Ovary (tissue), 7 donors: ENCODE measurements around a stretch of chr3.

DNA sequence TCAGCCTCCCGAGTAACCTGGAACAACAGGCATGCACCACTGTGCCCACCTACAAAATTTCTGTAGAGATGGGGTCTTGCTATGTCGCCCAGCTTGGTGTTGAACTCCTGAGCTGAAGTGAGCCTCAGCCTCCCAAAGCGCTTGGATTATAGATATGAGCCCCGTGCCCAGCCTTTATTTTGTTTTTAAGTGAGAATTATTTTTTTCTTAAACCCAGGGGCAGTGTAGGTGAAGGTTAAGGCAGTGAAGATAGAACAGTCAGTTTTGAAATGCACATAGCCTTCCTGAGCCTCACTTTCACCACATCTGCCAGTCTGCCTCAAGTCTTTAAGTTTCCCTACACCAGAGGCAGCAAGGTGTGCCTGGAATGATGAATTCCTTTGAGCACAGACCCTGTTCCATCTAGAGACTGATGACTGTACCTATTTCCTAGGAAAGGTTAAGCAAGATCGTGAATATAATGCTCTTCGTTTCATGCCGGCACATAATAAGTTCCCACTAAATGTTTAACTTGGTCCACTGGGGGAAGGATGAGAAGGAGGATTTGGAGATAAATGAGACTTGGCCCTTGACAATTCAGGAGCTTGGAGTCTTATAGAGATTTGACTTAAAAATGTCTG lies 141.8 kb downstream of the LPP start:
- PRO-cap, 7 experiments: no peak in any of the 7 experiments
- RAMPAGE, long total RNA, 2 experiments: no peak in any of the 2 experiments

- PRO-cap, 7 experiments: no peak in any of the 7 experiments
- RAMPAGE, long total RNA, 2 experiments: no peak in any of the 2 experiments
Measured at GRCh38 chr3:188296646-188297512, 142.9 kb downstream of the LPP start.

DNA sequence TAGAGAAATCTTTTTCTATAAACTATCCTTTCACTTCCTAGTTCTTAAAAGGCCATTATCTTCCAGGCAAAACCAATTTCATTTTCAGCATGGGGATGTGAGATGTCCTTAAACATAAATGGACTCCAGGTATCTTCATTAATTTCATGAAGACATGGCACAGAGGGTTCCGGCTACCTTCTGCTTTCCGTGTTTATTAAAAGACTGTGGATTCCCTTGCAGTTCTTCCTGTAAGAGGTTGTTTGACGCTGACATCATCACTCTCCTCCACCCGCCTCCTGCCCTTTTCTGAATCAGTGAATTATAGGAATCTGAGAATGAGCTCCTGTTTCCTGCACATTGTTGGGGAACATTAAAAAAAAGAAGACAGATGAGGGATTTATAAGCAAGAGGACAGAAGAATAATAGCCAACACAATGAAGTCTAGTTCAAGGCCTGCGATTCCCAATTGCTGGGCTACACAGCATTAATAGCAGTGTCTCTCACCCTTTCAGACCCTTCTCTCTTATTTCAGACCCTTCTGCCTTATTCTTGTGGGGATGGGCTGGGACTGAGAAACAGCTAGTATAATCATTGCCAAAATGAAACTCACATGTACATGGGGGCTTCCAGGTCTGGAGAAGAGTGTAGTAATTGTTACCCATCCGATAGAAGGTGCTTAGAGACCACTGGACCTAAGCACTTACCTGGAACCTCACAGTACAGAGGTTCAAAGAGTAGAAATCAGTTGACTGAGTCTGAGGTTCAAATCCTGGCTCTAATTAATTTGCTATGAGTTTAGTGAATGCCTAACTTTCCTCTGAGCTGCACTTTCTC lies 191.4 kb downstream of the LPP start:
- PRO-cap, 7 experiments: no peak in any of the 7 experiments
- RAMPAGE, long total RNA, 2 experiments: no peak in any of the 2 experiments

DNA sequence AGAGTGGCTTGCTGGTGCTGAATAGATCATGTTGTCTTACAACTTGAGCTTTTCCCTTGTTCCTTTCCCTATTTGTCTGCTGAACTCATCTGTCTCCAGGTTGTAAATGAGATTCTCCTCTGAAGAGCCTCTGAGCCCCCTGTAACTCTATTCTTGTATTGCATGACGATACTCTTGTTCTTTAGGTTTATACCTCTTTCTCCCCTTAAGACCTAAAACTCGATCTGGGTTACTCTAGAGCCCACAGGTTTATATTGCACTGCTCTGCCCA lies 205.7 kb downstream of the LPP start:
- PRO-cap, 7 experiments: no peak in any of the 7 experiments
- RAMPAGE, long total RNA, 2 experiments: no peak in any of the 2 experiments

GRCh38 chr3:188401511-188402020 lies 247.6 kb downstream of the LPP start:
- PRO-cap, 7 experiments: no peak in any of the 7 experiments
- RAMPAGE, long total RNA, 2 experiments: no peak in any of the 2 experiments

- PRO-cap, 7 experiments: no peak in any of the 7 experiments
- RAMPAGE, long total RNA, 2 experiments: no peak in any of the 2 experiments
Measured at GRCh38 chr3:188467036-188467875, 313.3 kb downstream of the LPP start.

GRCh38 chr3:188682226-188682733 lies 489.5 kb upstream of the TPRG1 start:
- PRO-cap, 7 experiments: no peak in any of the 7 experiments
- RAMPAGE, long total RNA, 2 experiments: no peak in any of the 2 experiments

DNA sequence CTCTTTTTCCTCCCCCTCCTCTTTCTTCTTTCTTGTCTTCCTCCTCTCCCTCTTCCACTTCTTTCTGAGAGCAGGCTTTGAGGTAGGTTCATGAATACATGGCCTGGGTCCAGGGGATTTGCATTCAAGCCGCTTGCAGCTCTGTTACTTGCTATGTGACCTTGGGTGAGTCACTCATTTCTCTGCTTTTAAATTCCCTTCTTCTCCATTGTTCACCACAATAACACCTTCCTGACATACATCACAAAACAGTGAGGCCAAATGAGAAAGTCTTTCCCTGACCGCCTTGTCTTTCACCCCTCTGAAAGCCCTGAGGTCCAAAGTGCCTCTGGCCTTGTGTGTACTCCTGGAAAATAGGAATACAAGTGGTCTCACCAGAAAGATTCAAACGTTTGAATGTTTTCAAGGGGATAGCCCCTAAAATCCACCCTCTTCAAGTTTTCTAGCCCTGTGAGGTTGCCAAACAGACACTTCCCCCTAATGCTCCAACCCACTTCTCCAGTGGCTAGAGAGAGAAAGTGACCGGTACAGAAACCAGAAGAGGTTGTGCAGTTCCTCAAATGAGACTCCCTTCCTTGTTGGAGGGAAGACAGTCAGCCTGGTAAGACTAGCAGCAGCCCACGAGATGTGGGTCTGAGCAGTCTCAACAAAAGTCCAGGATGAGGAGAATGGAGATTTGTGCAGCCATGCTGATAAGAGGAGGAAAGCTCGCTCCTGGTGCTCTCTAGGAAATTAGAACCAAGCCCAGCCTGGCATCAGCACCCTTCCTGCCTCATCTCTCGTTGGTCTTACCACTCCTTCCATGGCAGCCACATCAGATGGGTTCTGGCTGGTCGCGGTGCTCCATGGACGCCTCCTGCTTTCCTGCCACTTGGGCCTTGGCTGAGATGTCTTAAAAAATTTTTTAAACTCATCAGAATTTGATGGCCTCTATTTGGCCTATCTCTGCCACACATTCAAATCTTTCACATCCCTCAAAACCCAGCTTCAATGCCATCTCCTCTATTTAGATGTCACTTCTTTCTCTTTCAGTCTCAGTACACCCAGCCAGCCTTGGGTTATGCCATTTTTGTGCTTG lies 222.8 kb upstream of the TPRG1 start:
- PRO-cap, 7 experiments: peak in 6 of 7 experiments; most common plus-strand start position 57 of the sequence (in 1); most common minus-strand start position 66 of the sequence (in 5)
- RAMPAGE, long total RNA, 2 experiments: no peak in any of the 2 experiments

DNA sequence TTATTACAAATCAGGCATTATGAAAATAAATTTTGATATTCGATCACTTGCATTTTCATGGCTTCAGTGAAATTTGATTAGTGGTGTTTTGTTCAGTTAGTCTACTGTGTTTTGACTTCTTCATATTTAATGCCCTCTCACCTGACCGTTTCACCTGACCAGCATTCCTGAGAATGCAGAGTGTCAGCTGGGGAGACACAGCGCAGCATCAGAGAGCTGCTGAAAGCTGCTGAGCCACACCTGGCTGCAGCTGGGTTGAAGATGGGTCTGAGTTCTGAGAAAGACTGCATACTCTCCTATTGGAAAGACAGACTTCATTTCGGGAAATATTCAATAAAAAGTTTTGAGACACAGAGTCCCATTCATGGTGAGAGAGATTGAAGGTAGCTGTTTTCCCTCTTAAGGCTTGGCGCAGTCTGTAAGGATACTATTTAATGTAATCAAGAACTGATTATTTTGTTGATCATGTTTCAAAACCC lies 193.5 kb upstream of the TPRG1 start:
- PRO-cap, 7 experiments: peak in 6 of 7 experiments; most common minus-strand start position 420 of the sequence (in 4)
- RAMPAGE, long total RNA, 2 experiments: no peak in any of the 2 experiments

GRCh38 chr3:189023061-189023489 lies 148.7 kb upstream of the TPRG1 start:
- PRO-cap, 7 experiments: no peak in any of the 7 experiments
- RAMPAGE, long total RNA, 2 experiments: no peak in any of the 2 experiments

DNA sequence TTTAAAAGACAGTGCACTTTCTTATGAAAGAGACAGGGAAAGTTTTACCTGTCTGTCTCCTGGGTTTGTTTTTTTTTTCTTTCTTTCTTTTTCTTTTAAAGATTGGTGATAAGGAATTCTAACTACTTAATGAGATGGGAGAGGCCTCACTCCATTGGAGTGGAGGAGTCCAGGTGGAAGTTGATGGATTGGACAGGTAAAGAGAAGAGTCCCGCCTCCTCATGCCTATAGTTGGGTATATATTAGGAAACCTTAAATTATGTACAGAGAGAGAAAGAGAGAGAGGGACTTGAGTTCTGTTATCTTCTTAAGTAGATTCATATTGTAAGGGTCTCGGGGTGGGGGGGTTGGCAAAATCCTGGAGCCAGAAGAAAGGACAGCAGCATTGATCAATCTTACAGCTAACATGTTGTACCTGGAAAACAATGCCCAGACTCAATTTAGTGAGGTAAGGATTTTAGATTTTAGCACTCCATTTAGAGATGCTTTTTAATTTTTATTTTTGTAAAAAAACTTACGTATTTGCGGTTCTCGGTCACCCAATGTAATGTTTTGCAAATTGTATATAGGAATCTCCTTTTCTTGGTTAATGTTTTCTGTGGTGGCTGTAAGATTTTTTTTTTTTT lies 158.3 kb downstream of the TP63 start:
- PRO-cap, 7 experiments: no peak in any of the 7 experiments
- RAMPAGE, long total RNA, 2 experiments: no peak in any of the 2 experiments

GRCh38 chr3:189935412-189935877 lies 185.3 kb downstream of the P3H2 start:
- PRO-cap, 7 experiments: no peak in any of the 7 experiments
- RAMPAGE, long total RNA, 2 experiments: no peak in any of the 2 experiments

DNA sequence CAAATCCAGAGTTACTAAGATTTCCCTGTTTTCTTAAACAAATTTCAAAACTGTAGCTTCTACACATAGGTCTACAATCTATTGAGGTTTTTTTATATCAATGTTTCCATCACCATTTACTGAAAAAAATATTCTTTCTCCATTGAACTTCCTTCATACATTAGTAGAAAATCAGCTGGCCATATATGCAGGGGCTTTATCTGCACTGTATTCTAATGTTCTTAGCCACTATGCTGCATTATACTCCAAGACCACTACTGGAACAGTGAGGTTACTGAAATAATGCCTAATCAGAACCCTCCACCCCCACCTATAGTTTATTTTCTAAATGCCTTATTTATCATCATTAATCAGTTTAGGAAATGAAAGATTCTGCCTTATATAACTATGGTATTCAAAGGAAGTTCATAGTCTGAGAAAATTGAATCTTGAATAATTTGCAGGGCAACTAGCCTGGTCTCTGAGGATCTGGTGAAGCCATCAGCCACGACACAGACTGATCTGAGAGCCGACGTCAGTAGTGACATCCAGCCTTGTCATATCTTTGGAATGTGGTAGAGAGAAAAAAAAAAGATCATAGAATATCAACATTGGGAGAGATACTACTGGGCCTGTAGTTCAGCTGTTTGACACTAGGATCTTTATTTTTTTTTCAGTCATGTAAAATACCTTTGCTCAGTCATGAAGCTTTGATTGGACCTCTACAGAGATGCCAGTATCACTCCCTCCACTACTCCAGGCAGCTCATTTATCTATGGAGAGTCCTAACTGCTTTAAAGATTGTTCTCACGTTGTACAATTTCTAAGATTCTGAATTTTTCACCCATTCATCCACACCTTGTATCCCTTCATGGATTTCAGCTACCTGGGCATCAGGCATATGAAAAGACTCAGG lies 66.6 kb downstream of the P3H2 start:
- PRO-cap, 7 experiments: no peak in any of the 7 experiments
- RAMPAGE, long total RNA, 2 experiments: no peak in any of the 2 experiments

- PRO-cap, 7 experiments: no peak in any of the 7 experiments
- RAMPAGE, long total RNA, 2 experiments: no peak in any of the 2 experiments
Measured at GRCh38 chr3:190076819-190077784, 43.6 kb downstream of the P3H2 start.

- PRO-cap, 7 experiments: no peak in any of the 7 experiments
- RAMPAGE, long total RNA, 2 experiments: no peak in any of the 2 experiments
Measured at GRCh38 chr3:190144669-190145165, 24.0 kb upstream of the P3H2 start.

DNA sequence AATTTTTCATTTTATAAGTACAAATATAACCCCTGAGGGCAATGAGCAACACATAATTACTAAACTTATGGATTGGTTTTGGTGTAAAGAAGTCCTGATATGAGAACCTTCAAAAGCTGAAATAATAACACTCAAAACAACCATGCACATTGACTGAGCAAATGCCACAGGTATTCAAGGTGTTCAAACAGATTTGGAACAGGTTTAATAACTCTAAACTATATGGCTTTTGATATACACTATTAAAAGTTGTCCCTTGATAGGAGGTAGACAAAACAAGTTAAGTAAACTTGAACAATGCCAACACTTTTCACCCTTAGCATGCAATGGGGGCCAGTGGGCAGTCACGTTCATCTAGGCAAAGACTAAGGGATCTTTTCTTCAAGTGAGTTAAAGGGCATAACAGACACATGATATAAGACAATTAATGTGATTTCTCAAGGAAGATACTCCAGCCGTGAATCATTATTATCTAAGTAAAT lies 1.8 kb downstream of the CLDN1 start:
- PRO-cap, 7 experiments: no peak in any of the 7 experiments
- RAMPAGE, long total RNA, 2 experiments: no peak in any of the 2 experiments

GRCh38 chr3:190591098-190591507 lies 77.2 kb downstream of the IL1RAP start:
- PRO-cap, 7 experiments: no peak in any of the 7 experiments
- RAMPAGE, long total RNA, 2 experiments: no peak in any of the 2 experiments

DNA sequence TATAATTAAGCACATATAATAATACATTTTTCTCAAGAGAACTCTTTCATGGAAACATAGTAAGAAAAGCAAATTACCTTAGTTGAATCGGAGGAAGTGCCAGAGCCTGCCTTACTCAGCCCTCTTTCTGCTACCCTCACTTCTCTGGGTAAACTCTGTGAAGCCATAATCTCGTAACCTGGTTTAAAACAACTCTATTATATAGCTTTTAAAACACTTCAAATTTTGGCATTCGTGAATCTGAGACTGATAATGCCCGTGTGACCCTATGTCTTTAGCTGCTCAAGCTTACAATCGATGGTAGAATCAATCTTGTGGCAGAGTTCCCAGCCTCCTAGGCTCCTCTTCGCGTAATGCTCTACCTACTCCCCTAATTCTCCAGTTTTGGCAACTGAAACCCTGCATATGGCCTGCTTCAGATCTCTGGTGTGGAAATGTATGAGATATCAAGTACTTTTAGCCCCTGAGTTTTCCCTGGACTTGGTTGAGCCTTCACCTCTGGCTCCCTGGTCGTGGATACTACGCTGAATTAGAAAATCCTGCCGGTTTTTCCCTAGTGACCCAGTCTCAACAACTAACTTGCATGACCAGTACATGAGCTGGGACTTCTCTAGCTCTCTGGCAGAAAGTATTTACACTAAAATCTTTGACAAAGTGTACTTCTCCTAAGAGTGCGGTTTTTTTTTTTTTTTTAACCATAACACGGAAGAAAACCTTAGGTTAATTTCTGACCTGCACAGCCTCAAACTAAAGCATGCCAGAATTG lies 165.9 kb downstream of the GMNC start:
- PRO-cap, 7 experiments: no peak in any of the 7 experiments
- RAMPAGE, long total RNA, 2 experiments: no peak in any of the 2 experiments

DNA sequence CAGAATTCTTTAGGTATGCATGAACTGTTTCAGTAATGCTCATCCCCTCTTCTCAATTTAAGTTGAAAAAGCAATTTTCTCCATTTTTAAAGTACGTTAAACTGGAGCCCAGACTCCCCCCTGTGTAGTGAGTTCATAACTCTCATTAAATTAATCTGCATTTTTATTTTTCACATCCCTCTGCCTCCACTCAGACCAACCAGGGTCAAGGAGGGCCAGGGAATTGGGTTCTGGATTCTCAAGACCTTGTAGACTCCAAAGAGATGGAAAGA lies 44.5 kb upstream of the UTS2B start:
- PRO-cap, 7 experiments: no peak in any of the 7 experiments
- RAMPAGE, long total RNA, 2 experiments: no peak in any of the 2 experiments

- PRO-cap, 7 experiments: no peak in any of the 7 experiments
- RAMPAGE, long total RNA, 2 experiments: no peak in any of the 2 experiments
Measured at GRCh38 chr3:192303210-192303651, 424.1 kb downstream of the FGF12 start.